CD14-positive monocyte (primary cell): ENCODE measurements around a stretch of chr2.

DNA sequence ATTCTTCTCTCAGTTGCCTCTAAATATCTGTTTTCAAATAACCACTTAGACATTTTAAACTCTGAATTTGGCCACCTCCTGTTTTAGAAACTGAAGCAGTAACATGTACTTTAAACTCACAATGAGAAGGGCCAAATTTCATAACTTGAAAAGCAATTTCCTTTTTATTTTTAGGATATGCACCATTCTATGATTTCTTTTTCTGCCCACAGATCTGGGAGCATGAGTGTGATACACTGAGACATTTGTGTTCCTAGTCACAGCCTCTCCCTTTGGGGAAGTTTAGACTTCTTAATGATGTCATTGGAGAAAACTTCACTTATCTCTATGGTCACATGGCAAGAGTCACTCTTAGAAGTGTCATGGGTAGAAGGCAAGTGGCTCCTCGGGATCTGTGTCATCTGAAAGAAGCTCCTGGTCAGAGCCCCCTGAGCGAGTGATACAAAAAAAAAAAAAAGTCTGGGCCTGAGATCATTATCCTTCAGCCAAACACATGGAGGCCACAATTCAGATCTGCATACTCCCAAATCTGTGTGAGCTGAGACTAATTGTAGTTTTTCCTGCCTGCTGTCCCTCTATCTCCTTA lies 62.6 kb upstream of the LGALSL start:
- CAGE, long polyA plus RNA, result no peak

DNA sequence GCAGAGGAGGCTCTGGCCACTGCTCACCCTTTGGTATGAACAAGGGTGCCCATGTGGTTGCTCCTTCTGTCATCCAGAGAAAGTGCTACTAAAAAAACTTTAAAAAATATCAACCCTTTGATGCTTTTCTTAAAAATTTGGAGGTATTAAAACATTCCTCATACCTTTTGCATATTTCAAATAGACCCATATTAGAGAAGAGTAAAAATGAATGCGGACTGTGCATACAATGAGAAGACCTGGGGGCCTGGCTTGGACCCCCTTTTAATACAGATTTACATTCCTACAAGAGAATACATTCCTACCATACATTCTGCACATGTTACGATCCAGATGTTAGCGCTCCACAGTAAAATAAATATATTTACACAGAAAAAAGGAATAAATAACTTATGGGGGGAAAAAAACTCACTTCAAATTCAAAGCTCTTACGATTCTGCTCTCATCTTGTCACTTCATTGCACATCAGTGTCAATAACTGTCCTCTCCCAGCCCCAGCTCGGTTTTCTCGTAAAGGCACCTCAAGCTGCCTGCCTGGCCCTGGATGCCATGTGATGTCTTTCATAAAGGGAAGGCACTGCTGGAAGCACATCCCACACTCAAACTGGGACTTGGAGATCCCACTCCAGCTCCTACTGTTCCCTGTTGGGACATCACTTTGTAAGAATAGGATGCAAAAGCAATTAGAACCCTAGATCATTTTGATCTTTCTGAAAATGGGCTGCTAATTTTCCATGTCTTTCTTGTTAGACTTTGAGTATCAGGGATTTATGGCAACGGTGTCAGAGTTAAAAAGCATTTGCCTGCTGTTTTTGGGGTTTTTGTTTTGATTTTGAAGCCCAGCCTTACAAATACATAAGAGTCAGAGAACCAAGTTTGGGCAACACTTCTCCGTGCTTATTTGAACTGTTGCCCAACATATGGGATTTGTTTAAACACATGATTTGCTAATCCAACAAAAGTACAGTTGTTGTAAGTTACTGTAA lies 20.9 kb downstream of the SERTAD2 start:
- CAGE, long polyA plus RNA, result no peak

DNA sequence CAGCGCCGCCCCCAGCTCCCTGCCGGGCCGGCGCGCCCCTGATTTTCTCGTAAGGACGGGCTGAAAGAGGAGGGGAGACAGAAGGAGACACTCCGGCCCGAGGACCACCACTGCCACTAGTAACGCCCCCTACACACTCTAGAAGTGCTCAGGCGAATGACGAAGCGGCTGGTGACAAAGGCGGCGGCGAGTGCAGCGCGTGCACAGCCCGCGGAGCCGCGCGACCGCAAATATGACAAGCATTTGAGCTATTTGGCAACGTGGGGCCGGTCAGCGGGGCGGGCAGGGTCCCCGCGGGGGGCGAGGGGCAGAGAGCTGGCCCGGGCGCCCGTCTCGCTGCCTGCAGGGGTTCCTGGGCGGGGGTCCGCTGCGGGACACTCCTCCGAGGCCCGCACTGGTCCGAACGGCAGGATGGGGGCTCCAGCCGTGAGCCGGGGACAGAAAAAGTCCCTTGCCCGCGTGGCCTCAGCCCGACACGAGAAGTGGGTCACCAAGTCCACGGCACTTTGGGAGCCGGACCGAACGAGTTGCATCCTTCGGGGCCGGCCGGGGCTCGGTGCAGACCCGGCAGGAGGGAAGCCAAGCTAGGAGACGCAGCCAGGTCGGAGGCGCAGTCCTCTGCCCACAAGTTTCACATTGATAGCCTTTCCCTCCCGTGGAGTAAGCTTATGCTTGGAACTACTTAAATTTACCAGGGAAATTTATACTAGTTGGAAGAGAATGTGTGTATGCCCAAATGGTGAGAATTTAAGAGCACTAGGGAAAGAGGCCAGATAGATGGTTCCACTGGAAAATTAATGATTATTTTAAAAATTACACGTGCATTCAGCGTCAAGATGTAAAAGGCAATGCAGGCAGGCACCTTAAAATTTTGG lies 648 bp upstream of the SERTAD2 start:
- CAGE, long polyA plus RNA, result no peak

GRCh38 chr2:64678718-64679104 lies 25.0 kb upstream of the SERTAD2 start:
- CAGE, long polyA plus RNA, result no peak

GRCh38 chr2:64749084-64749442 lies 95.3 kb upstream of the SERTAD2 start:
- CAGE, long polyA plus RNA, result no peak

DNA sequence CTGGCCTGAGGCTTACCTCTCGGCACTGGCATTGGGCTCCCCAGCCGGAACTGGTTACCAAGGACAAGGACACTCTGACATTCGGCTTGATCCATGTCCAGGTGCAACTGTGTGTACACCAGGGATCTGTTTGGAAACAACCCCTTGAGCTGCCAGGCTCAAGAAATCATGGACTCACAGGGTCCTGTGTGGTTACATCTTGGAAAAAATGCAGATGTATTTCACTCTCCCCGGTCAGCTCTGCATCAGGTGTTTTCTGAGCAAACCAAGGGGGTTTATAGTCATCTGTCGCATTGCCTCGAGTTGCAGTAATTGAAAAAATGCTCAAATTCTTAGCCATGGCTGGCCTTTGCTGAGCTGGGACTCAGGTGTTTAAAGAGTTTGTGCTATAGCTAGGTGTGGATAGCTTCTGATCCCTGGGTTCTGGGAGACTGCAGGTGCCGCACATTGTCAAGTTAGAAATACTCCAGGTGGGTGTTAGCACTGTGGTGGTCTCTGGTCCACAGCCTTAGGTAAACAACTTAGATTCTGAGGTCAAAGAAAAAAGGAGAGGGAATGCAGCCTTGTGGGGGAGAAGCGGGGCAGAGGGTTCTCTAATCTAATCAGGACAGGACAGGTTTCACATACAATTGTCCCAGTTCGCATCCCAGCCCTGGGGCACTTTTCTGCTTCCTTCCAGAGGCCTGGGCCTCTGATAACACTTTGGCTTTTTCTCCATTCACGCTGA lies 32.2 kb downstream of the SLC1A4 start:
- CAGE, long polyA plus RNA, result no peak

GRCh38 chr2:65081811-65082309 lies 25.6 kb downstream of the CEP68 start:
- CAGE, long polyA plus RNA, result no peak

DNA sequence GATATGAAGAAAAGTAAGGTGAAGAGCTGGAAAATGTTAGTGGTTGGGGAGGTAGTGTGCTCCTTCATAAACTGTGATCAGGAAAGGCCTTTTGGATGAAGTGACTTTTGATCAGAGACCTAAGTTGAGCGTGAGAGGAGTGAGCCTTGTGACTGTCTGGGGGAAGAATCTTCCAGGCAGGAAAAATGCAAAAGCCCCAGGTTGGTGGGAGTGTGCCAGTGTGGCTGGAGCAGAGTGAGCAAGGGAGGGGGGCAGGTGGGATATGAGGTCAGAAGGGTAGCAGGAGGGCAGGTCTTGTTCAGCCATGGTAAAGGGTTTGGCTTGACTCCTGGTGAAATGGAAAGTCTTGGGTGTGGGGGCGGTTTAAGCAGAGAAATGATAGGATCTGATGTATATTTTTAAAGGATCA lies 38.6 kb downstream of the ACTR2 start:
- CAGE, long polyA plus RNA, result no peak

DNA sequence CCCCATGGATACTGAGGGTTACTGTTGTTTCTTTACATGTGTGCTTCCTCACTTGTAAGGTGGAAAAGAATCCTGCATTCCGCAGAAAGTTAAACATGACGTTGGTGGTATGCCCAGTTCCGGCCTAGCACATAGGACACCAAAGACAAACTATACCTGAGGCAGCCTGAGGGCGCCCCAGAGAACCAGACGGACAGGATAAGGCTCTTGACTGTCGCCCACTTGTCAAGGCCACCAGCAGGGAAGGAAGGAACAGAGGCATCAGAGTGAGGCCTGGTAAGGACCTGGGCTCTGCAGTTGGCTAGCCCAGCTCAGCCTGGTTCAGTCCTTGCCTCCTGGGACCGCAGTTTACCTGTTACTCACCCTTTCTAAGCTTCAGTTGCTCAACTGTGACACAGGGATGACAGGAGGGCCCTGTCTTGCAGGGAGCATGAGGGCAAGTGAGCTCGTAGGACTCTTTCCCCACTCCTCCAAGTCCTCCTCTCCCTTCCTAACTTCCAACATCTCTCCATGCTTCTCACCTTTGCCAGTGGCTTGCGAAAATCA lies 82.1 kb downstream of the ACTR2 start:
- CAGE, long polyA plus RNA, result no peak

- CAGE, long polyA plus RNA, result no peak
These were observed 798 bp downstream of the SPRED2 start for GRCh38 chr2:65431690-65431912.

- CAGE, long polyA plus RNA, result no peak
These were observed 6.1 kb upstream of the SPRED2 start for GRCh38 chr2:65438420-65438947.

DNA sequence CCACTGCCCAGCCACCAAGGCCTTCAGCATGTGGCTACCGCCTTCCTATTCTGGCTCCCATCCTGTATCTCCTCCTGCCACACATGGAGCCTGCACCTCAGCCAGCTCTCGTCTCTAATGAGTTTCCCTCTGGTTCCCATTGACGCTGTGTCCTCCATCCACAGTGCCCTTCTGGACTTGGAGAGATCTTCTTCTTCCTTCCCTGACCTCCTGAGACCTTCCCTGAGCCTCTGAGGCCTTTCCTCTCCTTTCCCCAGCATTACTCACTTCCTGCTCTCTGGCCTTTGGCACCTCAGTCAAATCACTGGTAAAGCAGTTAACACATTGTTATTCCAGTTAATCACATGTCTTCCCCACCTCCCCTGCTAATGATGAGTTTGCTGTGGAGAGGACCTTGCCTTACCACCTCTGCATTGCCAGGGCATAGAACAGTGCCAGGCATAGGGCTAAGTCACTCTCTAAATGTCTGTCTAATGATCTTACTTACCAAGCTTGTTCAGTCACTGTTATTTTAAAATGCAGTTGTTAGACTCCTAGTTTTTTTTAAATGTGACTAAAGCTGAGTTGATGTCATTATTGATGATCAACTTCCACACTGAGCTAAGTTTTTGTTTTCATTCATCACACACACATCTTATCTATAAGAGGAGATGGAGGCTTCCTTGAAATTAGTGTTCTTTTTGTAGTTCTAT lies 113.4 kb upstream of the SPRED2 start:
- CAGE, long polyA plus RNA, result no peak

DNA sequence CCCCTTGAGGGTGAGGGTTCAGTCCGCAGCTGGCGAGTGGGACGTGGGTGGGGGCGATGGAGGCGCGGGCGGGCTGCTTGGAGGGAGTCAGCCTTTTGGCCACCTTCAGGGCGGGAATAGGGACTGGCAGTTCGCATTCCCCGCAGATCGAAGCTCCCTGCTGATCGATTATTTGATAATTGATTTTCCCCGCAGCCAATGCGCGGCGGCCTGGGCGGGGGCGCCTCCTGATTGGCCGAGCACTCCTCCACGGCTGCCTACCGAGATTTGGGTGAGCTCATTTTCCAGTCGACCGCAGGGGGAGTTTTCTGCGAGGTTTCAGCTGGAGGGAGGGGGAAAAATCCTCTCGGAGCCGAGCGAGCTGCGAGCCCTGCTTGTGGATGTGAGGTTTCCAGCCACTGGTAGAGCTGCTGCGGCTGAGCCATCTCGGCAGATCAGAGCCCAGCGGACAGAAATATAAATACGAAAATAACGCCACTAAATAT lies 1.6 kb upstream of the MEIS1 start:
- CAGE, long polyA plus RNA, result no peak

GRCh38 chr2:66553592-66553812 lies 118.6 kb downstream of the MEIS1 start:
- CAGE, long polyA plus RNA, result no peak

- CAGE, long polyA plus RNA, result no peak
These were observed 802 bp downstream of the ETAA1 start for GRCh38 chr2:67397839-67398431.

GRCh38 chr2:67463715-67464356 lies 66.7 kb downstream of the ETAA1 start:
- CAGE, long polyA plus RNA, result no peak

GRCh38 chr2:67666142-67666452 lies 269.0 kb downstream of the ETAA1 start:
- CAGE, long polyA plus RNA, result no peak

DNA sequence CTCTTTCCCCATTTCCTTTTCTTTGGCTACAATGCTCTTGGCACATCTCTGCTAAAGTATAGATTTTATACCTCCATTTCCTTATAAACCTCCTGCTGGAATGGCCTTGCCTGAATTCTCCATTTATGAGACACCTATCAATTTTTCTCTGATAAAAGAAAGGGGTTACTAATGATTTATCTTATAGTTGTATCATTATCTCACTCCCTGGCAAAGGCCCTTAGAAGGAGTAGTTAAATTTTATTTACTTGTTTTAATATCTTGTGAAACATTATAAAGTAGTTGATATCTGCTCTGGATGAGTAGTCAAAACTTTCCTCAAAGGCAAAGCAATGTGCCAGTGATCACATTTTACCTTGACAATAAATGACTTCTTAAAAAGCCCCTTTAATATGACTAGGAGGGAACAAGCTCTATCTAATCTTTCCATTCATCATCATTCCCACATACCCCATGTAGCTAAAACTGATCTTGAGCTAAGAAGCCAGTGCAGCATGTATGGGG lies 35.2 kb downstream of the PNO1 start:
- CAGE, long polyA plus RNA, result no peak

DNA sequence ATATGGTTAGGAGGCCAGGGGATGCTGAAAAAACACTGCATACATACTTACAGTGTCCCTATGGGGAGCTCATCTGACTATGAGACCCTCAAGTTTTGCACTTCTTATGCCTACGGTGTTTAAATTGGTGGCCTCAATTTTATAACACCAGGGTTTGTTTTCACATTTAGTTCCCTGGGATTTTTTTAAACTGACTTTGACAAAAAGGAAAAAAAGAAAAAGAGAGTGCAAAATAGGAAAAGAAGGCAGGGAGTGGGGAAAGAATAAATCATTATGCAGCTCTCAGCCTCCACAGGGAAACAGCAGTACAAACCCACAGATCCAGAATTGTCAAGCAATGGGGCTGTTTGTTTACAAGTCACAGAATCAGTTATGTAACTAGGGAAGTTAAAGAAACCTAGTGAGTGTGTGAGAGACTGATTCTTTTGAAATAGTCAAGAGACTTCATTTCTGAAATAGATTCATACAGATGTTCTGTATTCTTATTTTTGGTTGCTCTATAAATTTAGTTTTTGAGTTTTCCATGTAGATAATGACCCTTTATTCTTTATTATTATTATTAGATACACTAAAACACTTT lies 20.2 kb upstream of the PPP3R1 start:
- CAGE, long polyA plus RNA, result no peak

- CAGE, long polyA plus RNA, result no peak
These were observed 23.2 kb downstream of the PLEK start for GRCh38 chr2:68388324-68388544.